ENCODE measurements around a stretch of chr7.

DNA sequence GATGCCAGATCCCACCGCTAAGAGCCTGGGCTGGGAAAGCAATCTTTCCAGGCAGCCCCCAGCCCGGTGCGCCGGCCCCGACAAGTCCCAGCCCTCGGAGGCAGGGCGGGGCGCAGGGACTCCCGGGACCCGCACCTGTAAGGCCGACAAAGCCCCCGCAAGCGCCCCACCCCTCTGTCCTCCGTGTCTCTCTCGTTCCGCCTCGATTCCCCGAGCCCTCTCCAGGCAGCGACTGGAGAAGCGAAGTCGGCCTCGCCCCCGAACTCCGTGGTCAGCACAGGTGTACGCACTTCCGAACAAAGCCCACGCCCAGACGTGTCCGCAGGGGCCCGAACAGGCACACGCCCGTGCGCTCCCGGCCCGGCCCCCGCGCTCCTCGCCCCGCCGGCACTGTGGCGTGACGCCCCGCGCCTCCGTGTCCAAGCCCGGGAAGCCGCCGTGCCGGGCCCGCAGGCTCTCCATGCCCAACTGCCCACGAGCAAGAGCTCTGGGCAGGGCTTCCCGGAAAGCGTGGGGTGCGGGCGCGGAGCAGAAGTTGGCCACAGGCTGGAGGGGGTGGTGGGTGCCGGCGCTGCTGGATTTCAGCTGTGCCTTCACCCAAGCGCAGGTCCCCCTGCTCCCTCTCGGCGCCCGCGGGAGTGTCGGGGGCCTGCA is 705 bp downstream of the NRCAM start:
- PRO-cap: no peak

- PRO-cap: no peak
Observed at GRCh38 chr7:108470486-108471215, 14.4 kb upstream of the NRCAM start.

- PRO-cap: no peak
Observed at GRCh38 chr7:108527922-108528928, 2.3 kb upstream of the PNPLA8 start.

GRCh38 chr7:111540140-111540559 is 22.1 kb downstream of the IMMP2L start:
- PRO-cap: no peak

DNA sequence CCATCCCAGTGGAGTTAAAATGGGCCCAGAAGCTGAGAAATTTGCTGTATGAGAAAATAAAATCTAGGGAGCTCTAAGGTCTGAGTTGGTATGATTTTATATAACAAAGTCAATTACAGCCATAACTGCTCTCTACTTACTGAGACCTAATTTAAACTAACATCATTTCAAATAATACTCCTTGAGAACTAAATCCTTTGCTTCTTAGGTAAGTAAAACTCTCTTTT is 133.3 kb upstream of the IMMP2L start:
- PRO-cap: no peak

- PRO-cap: no peak
Observed at GRCh38 chr7:111831078-111831943, 269.0 kb upstream of the IMMP2L start.

DNA sequence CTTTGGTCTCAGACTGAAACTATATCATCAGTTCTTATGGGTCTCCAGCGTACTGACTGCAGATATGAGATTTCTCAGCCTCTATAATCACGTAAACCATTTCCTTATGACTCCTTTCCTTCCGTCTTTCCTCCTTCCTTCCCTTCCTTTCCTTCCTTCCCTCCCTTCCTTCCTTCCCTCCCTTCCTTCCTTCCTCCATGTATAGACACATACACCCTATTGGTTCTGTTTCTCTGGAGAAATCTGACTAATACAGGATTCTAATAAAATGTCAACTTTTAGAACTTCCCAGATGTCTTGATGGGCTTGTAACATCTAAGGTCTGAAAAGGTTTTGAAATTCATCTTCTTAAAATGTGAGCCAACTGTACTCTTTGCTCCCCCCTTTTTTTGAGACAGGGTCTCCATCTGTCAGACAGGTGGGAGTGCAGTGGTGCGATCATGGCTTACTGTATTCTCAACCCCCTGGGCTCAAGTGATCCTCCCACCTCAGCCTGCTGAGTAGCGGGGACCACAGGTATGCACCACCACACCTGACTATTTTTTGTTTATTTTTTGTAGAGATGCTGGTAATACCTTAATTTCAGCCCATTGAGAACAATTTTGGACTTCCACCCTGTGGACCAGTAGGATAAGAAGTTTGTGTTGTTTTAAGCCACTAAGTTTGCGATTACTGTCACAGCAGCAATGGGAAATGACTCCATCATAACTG is 296.5 kb upstream of the IMMP2L start:
- PRO-cap: no peak

DNA sequence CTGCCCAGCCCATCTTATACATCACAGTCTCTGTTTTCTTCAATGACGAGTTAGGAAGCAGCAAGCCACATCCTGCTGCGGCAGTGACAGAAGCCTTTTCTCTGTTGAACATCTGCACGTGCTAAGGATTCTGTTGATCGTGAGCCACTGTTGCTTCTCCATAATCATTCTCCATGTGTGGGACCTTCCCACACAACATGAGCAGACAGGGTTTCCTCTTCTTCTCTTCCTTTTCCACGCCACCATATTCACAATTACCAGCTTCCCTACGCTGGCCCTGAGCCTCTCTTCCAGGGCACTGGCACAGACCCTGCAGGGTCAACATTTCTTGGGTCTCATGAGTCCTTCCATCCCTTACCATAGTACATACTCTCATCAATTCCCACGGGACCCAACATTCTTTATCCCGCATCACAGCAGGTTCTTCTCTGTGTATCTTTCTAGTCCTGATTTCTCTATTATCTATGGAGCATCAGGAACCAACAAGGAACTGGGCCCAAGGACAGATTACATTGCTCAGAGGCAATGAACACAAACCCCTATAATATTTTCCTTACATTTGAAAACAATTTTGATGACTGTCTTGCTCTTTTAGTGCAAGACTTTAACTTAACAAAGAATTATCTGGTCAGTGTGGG is 298.2 kb upstream of the IMMP2L start:
- PRO-cap: no peak

- PRO-cap: no peak
Observed at GRCh38 chr7:111878359-111878558, 316.0 kb upstream of the IMMP2L start.

- PRO-cap: no peak
Observed at GRCh38 chr7:112105629-112106088, 100.5 kb downstream of the DOCK4 start.

DNA sequence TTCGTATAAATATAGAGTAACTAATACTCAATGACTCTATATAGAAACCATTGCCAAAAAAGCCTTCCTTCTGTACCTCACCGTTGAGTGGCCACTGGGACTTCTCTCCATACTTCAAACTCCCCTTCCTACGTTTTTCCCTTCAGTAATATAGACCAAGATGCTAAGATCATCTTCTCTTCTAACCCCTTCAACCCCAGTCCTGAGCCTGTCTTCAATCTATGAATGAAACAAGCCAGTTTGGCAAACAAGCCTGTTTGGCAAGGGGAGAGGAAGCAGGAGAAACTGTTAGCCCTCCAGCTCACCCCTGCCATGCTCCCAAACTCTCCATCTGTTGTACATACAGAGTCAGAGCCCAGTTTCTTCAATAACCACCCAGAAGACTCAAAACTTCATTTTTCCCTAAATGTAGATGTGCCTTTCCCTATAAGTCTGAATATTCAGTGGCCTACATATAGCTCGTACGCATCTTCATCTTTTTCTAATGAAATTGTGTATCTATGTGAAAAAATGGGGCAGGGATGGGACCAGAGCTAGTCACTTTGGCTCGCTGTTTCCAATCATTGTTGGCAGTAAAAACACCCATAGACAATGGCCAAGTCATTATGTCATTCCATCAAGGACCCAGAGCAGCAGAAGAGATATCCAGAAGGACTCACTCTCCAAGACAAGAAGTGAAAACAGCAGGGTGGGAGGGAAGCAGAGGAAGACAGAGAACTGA is 87.5 kb downstream of the DOCK4 start:
- PRO-cap: no peak

- PRO-cap: no peak
Observed at GRCh38 chr7:112147820-112148395, 58.3 kb downstream of the DOCK4 start.

- PRO-cap: no peak
Observed at GRCh38 chr7:112422053-112422357, 28.3 kb upstream of the IFRD1 start.

- PRO-cap: no peak
Observed at GRCh38 chr7:112451740-112452545, 1.7 kb downstream of the IFRD1 start.

- PRO-cap: no peak
Observed at GRCh38 chr7:112481734-112482297, 1.0 kb downstream of the LSMEM1 start.

DNA sequence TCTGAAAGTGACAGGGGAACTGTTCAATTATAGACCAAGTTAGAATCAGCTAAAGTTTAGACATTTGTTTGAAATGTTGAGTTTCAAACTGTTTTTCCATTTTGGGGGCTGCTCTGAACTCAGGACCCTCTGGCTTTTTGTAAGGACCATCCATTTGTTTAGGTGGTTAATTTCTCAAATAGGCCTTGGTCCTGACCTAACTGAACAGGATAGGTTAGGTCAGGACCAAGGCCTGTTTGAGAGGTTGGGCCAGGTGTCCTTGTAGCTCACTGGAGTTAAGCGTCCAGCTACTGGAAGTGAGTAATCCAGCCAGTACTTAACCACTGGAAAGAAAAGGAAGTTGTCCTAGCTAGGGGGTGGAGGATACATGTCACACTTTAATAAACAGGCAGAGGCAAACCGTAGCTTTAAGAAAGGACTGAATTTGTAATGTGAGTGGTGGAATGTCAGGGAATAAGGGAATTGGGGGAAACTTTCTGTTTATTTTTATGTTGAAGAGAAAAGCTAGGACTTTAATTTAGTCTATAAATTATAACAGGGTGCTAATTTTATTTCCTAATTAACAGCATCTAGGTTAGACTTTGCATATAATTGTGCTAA is 50.9 kb upstream of the BMT2 start:
- PRO-cap: no peak

DNA sequence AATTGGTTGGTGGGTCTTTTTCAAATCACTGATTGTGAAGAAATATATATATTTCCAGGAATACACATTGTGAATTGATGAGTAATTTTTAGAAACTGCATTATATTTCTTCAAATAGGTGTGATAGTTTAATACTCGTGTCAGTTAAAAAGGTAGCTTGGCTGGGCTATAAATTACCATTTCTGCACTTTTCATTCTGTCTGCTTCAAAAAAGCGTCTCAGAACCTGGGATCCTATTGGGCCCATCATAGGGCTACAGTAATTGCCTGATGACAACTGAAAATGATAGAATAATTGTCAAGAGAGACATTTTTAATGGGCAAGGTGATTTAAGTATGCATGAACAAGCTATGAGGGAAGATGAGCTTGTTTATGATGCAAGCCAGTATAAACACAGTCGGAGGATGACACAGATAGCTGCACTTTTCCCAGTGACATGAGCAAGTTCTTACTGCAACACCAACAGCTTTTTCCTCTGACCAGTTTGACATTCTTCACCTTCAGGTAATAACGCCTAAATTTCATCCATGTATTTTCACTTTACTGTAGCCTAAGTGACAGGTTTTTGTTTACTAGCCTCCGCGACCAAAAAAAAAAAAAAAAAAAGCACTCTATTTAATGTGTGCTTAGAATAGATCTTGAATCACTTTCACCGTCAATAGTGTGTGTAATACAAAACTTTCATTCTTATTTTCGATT is 1.5 kb downstream of the FOXP2 start:
- PRO-cap: no peak

DNA sequence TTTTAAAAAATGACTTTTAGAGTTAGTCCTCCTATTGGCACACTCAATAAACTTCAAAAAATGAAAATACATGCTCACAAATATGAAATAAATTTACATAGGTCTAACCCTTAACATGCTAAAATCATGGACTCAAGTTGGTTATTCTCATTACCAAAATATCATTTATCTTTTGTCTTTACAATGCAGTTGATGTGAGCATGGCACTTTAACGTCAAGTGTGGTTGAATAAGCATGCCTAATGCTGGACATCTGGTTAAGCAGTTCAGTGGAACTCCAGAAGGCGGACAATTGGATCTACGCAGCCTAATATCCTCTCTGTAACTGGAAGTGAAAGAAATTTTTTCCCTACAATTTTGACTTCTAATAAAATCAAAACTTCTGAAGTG is 195.2 kb downstream of the MDFIC start:
- PRO-cap: no peak

DNA sequence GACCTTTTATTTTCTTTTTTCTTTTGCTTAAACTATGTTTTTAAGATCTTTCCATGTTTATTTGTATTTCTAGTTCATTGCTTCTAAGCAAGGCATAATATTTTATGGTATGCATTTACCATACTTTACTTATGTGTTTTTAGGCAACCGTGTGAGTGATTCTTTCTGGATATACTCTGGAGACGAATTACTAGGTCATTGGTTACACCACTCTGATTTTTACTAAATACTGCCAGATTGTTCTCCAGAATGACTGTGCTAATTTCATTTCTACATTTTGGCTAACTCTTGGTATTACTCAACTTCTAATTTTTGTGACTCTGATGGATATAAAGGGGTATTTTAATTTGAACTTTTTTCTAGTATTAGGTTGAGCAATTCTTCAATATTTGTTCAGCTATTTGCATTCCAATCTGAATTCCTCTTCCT is 223.5 kb downstream of the MDFIC start:
- PRO-cap: no peak

DNA sequence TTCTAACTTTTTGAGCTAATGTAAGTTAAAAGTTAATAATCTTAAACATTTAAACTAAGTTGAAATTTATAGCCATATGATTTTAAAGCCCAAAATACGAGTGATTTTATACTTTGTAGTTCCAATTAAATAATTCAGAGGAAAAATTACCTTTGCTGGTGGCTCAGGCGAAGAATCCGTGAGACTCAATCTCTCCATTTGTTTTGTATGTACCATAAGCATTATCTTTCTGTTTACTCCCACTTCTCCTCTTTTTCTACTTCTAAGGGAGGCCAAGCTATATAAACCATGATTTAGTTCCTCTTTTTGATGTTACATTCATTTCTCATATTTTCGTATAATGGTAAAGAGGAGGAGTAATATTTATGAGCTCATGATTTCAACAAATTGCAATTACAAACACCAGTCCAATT is 50.7 kb upstream of the TES start:
- PRO-cap: no peak